SJCRH30 (cell line): ENCODE measurements around a stretch of chr22.

- RAMPAGE, long total RNA = no peak
These were observed 39.6 kb upstream of the ACR start for GRCh38 chr22:50698303-50698981.

GRCh38 chr22:50708752-50709258 is 29.2 kb upstream of the ACR start:
- RAMPAGE, long total RNA = no peak